ENCODE measurements around a stretch of chr15.

DNA sequence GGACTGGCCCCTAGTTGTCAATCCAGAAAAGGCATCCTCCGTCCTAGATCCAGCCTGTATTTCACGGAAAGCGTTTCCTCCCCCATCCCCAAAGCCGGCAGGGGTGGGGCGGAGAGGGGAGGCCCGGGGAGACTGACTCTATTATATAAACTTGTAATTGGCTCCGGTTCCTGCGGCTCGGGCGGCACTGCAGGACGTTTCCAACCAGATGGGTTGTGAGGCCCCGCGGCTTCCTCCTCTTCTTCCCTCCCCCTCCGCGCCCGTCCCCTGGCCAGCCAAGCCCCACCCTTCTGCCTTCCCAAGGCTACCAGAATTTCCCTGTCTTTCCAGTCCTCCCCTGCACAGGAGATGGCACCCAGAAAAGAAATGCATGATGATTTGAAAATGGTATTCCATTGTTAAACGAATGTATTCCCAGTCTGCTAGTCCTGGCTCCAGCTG is 99.7 kb upstream of the IGF1R start:
- RAMPAGE, long total RNA, result no peak
- RRBS, result no CpG with 5 or more reads among the region's 17 CpGs

DNA sequence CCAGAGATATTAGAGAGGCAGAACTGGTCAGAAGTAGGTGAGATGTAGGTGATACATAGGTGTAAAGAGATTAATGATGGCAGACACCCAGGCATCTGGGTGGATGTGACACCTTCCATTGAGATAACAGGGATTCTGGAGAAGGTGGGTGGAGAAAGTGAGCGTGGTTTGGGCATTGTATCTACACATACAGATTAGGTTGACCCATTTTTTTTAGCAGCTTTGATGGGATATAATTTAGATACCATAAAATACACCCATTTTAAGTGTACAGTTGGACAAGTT is 93.4 kb upstream of the IGF1R start:
- RAMPAGE, long total RNA, result no peak
- RRBS, result no CpG with 5 or more reads among the region's 1 CpG

DNA sequence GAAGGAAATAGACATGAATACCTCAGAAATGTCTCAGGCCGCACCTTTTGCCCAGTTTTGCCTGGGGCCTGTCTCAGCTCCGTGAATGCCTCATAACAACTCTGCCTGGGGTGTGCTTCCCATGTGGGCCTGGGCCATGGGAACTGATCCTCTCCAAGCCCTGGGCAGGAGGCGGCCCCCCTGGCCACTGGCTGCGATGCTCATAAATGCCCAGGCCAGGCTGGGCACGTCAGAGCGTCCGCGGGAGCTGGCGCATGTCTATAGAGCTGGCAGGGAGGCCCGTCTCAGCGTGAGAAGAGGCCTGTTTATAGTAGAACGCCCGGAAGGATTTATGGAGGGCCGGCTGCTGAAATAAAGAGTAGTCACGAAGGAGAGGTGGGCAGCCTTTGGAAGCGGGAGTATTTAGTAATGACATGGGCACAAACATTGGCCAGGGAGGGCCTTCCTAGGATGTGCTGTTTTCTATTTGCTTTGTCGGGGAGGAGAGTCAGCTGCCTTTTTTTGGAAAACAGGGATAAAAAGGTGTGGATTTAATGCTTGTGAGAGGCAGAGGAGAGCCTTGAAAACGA is 85.9 kb upstream of the IGF1R start:
- RAMPAGE, long total RNA, result no peak
- RRBS, result no CpG with 5 or more reads among the region's 18 CpGs

- RAMPAGE, long total RNA, result no peak
- RRBS, result 2% methylated on average over 8 of the region's 78 CpGs
Measured at GRCh38 chr15:98650433-98651564, 2.5 kb downstream of the IGF1R start.

DNA sequence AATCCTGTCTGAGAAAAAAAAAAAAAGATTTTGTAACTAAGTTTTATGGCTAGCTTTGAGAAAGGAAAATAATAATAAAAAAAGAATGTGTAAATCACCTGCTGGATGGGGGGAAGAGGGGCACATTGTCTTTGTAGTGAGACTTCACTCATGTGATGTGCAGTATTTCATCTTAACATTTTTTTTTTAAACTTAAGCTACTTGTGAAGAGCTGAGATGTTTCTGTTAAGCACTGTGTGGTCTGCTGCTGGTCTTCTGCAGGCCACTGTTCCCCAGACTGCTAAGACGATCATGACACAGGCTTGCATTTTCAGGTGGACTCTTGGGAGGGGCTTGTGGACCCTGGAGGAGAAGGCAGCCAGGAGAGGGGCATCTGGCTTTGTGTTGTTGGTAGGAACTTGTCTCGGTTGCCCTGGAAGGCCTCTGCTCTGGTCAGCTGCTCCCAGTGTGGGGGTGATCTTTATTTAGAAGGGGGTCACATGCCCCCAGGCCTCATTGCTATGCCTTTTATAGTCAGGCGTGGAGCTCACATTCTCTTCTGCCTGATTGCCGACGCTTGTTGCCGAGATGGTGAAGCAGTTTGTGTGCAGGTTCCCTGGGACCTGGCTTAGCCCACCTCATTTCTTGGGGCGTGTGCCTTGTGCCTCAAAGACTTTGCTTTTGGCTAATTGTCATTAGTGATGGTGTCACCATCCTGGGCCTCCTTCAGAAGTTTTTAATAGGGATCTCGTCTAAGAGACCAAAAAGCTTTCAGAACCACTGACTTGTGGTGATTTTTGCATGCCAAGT is 66.5 kb downstream of the IGF1R start:
- RAMPAGE, long total RNA, result no peak
- RRBS, result no CpG with 5 or more reads among the region's 8 CpGs

GRCh38 chr15:98785502-98786695 is 137.6 kb downstream of the IGF1R start:
- RAMPAGE, long total RNA, result no peak
- RRBS, result no CpG with 5 or more reads among the region's 12 CpGs

GRCh38 chr15:98797988-98798792 is 149.9 kb downstream of the IGF1R start:
- RAMPAGE, long total RNA, result no peak
- RRBS, result no CpG with 5 or more reads among the region's 13 CpGs

DNA sequence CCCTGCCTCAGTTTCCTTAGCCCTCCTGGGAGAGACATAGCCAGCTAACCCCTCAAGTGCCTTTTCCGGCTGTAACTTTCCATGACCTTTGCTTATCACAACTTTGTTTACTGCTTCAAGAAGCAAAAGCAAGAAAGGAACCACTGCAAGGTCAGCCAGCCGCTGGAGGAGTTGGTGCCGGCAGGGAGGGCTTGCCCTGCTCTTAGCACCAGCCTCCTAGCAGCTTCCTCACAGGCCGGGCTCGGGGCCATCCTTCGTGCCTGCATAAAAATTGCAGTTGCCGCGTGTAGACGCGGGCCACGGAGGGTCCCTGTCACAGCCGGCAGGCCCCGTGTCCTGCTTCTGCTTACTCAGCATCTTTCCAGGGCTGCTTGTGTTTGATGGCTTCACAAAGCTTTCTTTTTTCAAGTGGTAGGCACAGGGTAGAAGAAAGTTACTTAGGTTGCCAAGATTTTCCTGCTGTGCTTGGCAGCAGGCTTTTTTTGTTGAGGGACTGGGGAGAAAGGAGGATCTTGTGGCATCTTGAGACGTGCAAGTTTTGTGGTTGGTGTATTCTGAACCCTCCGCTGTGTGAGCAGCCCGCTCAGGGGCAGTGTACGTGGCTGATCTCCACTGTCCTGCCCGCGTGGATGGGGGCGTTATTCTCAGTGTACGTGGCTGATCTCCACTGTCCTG is 84.4 kb downstream of the PGPEP1L start:
- RAMPAGE, long total RNA, result no peak
- RRBS, result 13% methylated on average over 8 of the region's 21 CpGs

GRCh38 chr15:98963851-98964372 is 43.7 kb downstream of the PGPEP1L start:
- RAMPAGE, long total RNA, result no peak
- RRBS, result no CpG with 5 or more reads among the region's 7 CpGs

DNA sequence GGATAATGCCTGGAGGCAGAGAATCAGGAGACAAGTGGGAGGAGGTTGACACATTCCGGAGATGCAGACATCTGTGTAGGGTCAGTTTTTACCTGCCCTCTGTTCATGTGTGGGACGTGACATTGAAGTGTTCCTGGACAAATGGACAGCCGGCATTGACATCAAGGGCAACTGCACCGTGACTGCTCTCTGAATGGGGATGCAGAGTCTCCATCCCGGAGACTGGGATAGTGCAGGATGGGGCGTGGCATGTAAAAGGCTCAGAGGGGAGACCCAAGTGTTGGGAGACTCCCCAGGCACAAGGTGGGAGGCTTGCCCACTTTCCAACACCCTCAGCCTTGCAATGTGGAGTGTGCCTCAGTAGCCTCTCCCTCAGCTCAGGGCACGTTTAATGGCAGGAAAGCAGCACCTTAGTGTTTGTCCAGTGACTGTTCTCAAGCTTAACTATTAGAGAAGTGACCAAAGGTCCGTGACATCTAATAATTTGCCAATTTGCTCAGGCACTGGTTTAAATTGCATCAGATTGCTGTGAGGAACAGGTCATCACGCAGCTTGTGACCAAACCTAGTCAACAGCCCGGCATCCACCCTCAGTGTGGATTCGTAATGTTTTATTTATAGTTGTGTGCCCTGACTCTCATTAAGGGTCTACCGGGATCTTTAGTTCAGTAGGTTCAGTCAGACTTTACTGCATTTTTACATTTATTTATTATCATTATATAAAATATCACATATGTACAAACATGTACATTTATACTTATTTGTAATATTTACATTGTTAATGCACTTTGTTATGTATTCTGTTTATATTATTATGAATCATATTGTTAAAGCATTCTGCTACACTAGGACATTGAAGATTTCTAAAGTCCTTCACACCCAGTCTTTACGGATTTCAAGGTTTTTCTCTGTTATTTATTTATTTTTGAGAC is 46.3 kb upstream of the PGPEP1L start:
- RAMPAGE, long total RNA, result no peak
- RRBS, result 38% methylated on average over 7 of the region's 13 CpGs

DNA sequence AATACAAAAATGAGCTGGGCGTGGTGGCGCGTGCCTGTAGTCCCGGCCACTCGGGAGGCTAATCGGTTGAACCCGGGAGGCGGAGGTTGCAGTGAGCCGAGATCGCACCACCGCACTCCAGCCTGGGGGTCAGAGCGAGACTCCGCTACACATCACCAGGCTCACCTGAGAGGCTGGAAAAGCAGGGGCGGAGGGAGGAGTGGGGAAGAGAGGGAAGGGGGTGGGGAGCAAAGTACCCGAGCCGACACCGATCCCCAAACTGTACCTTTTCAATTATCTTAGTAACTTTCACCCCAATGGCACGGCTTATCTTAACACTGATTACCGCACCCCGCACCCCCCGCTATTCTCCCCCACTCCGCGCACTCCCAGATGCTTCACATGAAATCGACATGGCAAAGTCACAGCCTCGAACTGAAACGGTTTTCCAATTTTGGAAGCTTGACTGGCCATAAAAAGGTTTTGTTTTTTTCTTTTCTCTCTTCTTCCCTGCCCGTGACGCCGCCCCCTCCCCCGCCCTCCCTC is 46.4 kb upstream of the SYNM start:
- RAMPAGE, long total RNA, result no peak
- RRBS, result no CpG with 5 or more reads among the region's 30 CpGs

DNA sequence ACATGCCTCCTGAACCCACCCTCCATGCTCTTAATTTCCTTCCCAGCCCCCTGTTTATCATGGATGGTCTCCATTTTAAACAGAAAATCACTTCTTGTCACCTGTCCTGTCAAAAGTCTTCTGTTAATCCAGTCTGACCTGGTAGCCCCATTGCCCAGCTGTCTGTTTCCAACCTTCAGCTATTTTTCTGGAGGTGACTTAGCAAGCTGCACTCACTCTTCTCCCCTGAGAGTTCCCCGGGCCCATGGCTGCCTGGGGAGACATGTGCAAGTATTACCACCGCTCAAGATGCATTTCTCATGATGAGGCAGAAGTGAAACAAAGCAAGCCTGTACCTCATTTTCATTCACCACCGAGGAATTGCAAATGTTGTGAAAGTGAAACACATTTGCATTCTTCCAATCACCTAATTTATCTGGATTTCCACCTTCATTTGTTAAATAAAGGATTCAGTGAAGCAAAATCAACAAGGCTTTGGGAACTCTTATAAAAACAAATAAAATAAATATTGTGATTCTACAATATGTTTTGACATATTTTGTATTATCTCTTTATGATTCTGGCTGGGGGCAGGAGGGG is 14.5 kb upstream of the SYNM start:
- RAMPAGE, long total RNA, result no peak
- RRBS, result no CpG with 5 or more reads among the region's 3 CpGs

DNA sequence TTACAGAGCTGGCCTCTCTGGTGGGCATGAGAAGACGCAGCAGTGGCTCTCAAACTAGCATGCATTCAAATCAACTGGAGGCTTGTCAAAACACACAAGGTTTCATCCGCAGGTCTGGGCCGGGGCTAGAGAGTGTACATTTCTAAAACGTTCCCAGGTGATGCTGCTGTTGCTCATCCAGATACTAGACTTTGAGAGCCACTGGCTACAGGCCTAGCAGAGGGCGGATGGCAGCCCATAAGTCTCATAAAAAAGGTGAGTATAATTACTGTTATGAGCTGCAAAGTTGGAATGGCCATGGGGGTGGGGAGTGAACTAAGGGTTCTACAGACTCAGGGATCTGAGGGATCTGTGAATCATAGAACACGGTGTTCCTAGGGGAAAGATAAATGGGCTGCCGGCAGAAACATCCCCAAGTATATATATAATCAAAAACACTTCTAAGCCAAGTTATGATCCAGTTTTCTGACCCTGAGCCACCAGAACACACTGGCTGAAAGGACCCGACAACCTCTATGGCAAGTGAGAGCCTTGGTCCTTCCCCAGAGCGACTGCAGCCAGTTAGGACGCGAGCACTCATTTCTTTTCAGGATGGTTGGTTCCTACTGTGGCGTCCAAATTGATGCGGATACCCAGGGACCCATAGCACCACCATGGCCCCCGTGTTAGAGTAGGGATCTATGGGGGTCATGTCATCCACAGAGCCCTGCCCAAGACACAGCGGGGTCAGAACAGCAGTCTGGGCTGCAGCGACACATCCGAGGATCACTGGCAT is 7.9 kb upstream of the SYNM start:
- RAMPAGE, long total RNA, result no peak
- RRBS, result no CpG with 5 or more reads among the region's 17 CpGs

- RAMPAGE, long total RNA, result no peak
- RRBS, result no CpG with 5 or more reads among the region's 5 CpGs
Measured at GRCh38 chr15:99097954-99098387, 6.9 kb upstream of the SYNM start.

GRCh38 chr15:99135093-99135411 is 30.2 kb downstream of the SYNM start:
- RAMPAGE, long total RNA, result no peak
- RRBS, result no CpG with 5 or more reads among the region's 4 CpGs

GRCh38 chr15:99306110-99306373 is 54.8 kb downstream of the LRRC28 start:
- RAMPAGE, long total RNA, result no peak
- RRBS, result no CpG with 5 or more reads among the region's 5 CpGs

DNA sequence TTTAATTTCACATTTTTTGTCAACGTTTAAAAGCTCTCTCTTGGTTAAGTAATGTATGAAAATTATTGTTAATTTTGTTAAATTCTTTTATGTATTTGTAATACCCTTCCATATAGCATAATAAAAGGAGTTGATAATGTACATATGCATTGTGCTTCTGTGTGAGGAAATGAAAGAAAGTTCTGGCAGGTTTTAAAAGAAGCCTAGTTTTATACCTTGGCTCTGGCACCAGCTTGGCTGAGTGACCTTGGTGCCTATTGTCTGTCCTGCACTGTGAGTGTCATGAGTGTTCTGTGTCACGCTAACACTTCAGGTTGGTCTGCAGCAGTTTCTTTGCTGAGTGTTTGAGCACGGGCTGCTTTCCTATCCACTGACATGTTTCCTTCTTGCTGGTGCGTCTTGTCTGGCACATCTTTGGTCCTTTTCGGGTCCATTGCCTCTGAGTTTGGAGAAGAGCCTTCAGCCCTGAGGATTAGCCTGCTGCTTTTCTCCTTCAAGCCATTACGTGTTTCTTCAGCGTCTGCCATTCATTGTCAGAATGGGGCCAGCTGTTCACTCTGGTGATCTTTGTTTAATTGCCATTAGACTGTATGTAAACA is 55.3 kb downstream of the LRRC28 start:
- RAMPAGE, long total RNA, result no peak
- RRBS, result no CpG with 5 or more reads among the region's 7 CpGs

GRCh38 chr15:99438236-99438492 is 127.6 kb upstream of the MEF2A start:
- RAMPAGE, long total RNA, result no peak
- RRBS, result no CpG with 5 or more reads among the region's 5 CpGs

DNA sequence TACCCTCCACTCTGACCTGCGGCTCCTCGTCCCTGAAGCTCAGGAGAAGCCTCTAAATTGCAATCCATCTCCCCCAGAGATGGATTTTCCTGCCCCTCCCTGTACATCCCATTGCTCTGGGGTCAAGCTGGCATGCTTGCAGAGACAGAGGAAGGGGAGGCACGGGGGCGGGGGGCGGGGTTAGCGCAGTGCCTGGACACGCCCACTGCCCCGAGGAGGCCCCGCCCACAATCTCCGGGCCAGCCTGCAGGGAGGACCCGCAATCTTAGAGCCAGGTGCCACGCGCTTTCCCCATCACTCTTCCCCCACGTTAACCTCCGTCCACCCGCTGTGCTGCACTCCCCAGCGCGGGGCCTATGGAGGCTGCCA is 118.3 kb upstream of the MEF2A start:
- RAMPAGE, long total RNA, result no peak
- RRBS, result no CpG with 5 or more reads among the region's 18 CpGs

GRCh38 chr15:99454688-99455457 is 110.9 kb upstream of the MEF2A start:
- RAMPAGE, long total RNA, result no peak
- RRBS, result no CpG with 5 or more reads among the region's 20 CpGs

Data from epithelial cell of alveolus of lung (primary cell).